Sigmoid colon (tissue), 4 donors: ENCODE measurements around a stretch of chr7.

DNA sequence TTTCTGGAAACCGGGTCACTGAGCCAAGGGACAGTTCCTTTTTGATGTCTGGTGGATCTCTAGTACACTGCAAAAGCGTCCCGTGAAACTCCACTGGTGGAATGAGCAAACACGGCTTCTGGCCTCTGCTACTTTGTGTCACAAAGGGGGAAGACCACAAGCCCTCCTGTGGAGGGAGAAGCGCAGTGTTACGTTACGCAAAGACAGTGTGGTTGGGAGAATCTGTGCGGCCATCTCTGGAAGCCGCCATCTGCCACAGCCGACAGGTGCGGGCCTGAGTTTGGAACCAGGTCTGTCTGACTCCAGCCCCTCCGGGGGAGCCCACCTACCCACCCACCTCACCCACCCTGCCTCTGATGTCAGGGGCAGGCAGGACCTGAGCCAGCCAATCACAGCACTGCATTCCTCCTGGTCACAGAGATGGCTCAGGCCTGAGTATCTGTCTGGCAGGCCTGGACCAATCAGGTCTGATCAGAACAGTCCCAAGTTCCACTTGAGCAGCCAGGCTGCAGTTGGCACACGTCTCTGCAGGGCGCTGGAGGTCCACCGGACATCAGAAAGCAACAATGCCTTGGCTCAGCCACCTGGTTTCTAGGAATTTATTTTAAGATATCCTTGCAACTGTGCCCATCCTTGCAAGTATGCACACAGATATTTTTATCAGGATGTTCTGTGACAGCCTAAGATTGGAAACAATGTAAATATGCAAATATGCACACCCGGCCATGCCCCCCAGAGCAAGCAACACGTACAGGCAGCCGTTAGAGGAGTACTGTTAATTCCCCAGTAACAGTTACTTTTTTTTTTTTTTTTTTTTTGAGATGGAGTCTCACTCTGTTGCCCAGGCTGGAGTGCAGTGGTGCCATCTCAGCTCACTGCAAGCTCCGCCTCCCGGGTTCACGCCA is 2.8 kb upstream of the CYP2W1 start:
- PRO-cap: no peak
- RAMPAGE, long total RNA, 4 experiments: no peak in any of the 4 experiments

GRCh38 chr7:988290-989147 is 5.5 kb downstream of the CYP2W1 start:
- PRO-cap: no peak
- RAMPAGE, long total RNA, 4 experiments: no peak in any of the 4 experiments

DNA sequence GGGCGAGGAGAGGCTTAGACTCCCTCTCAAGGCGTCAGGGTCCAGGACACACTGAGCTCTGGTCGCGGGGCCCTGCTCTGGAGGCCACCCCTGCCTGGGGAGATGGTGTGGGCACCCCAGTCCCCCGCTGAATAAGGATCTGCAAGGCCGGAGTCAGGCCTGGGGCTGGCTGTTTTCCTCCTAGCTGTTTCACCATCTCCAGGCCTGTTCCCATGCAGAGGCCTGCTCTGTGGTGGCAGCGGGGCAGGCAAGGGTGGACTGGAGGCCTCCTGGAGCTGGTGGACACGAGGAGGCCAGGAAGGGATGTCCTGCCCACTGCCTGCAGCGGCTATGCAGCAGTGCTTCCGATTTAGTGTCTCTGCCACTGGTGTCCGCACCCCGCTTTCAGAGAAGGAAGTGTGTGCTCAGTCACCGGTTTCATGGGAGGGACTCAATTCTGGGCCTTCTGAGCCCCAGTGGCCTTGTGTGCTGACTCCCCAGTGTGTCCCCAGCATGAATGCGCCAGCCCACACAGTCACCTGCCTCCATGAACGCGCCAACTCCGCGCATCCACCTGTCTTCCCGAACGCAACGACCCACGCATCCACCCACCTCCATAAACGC is 14.6 kb upstream of the GPR146 start:
- PRO-cap: no peak
- RAMPAGE, long total RNA, 4 experiments: no peak in any of the 4 experiments

DNA sequence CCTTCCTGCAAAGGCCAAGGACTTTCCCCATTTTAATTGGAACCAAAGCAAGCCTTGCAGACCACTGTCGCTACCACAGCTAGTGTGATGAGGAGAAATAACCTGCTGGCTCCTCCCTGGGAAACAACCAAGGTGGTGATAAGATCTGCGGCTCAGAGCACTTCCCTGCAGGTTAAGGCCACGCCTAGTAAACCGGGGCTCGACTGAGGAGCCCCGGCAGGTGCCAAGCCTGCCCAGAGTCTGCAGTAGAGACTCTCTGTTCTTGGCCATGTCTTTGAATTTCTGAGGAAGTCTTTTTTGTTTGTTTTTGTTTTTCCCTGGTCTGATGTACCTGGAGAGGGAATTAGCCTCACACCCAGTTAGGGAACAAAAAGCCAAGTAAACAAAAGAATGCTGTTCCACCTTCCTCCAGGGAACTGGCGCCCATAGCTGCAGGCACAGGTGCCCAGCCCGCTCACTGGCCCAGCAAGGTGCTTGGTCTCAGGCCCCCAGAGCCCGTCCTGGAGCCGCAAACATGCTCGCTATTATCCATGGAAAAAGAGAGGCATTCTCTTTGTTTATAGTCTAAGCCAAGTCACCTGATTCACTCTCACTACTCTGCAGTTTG is 2.5 kb downstream of the GPR146 start:
- PRO-cap: no peak
- RAMPAGE, long total RNA, 4 experiments: no peak in any of the 4 experiments

GRCh38 chr7:1059318-1059893 is 15.1 kb downstream of the GPR146 start:
- PRO-cap: no peak
- RAMPAGE, long total RNA, 4 experiments: no peak in any of the 4 experiments

DNA sequence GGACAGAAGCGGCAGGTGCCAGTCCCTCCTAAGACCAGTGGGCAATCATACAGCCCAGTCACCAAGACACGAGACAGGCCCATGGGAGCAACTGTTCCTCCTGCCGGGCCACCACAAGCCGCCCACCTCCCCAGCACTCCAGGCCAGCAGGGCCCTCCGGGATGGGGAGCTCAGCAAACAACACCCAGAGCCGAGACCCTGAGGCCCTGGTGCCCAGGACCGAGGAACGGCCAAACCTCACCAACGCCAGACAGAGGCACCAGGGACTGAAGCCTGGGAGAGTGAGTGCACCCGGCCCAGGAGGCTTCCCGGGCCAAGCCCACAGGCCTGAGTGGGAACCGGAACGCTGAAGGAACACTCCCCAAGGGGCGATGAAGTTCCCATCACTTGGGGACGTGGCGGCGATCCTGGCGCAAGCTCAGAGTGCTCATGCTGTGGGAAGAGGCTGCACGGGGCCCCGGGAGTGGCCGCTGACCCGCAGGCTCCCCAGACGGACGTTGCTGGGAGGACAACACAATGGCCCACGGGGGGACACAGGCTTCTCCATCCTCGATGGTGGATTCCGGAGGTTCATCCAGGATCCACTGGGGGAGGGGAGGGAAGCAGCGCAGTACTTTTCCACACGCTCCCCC is 15.0 kb downstream of the C7orf50 start:
- PRO-cap: no peak
- RAMPAGE, long total RNA, 4 experiments: no peak in any of the 4 experiments

DNA sequence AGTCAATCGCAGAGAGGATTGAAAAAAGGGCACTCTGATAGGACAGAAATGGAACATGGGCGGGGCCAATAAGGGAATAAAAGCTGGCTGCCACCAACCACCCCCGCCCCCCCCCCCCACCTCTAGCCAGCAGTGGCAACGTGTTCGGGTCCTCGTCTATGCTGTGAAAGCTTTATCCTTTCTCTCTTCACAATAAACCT is 11.7 kb upstream of the ZFAND2A start:
- PRO-cap: no peak
- RAMPAGE, long total RNA, 4 experiments: no peak in any of the 4 experiments

DNA sequence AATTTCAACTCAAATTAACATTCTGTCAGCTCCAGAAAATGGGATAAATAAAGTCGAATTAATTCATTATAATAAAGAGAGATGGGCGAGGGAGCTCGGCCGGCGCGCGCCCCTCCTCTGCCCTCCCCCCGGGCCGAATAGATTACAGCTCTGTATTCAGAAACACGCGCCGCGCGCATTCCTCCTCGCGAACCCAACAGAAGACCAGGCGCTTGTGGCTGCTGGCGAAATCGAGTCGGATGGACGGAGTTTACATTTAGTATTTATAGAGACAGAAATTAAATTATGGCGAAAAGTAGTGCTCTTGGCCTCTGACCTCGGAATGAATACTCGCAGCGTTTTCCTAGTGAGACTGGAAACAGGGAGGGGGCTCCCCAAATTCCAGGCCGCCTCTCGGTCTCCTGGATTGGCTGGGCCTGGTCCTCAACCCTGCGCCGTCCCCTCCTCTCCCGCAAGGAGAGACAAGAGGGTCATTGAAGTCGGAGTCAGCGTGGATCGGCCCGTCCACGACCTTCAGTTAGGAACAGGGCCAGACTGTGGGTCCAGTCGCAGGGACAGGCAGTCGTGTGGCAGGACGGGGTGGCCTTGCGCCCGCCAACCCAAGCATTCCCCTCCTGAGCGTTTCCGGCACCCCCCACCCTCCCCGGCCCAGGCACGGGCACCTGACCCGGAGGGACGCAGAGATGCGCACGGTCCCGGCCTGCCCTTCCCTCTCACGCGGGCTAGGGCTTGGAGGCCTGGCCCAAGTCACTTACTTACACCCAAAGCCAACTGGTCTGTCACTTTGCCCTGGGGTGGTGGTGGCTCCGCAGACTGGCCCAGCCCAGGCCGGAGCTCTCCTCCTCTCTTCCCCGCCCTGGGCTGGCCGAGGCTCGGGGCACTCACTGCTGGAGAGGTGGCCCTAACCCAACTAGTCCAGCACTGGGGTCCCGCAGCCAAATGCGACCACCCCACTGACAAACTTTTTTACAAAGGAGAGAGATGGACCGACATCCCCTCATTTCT is 1.6 kb upstream of the UNCX start:
- PRO-cap: no peak
- RAMPAGE, long total RNA, 4 experiments: no peak in any of the 4 experiments

DNA sequence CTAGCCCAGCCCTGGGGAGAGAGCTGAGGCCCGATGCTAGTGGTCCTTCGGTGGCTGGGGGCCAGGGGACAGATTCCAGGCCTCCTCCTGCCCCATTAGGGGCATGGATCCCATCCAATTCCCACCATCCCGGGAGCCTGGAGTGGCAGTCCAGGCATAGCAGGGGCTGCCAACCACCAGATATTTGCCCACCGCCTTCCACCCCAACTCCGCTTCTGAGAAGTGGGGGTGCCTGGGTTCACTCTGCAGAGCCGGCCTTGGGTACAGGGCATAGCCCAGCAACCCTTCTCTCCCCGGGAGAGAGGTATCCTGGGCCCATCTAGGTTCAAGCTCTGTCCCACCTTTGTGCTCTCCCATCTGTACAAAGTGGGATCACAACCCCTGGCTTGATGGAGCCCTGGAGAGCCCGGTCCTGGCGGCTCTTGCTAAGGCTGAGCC is 12.2 kb downstream of the MICALL2 start:
- PRO-cap: no peak
- RAMPAGE, long total RNA, 4 experiments: no peak in any of the 4 experiments

- PRO-cap: bidirectional peak, plus-strand start at chr7:1538293, minus-strand start at chr7:1538047
- RAMPAGE, long total RNA, 4 experiments: no peak in any of the 4 experiments
Measured at GRCh38 chr7:1537867-1538978, 7.7 kb downstream of the MAFK start.

DNA sequence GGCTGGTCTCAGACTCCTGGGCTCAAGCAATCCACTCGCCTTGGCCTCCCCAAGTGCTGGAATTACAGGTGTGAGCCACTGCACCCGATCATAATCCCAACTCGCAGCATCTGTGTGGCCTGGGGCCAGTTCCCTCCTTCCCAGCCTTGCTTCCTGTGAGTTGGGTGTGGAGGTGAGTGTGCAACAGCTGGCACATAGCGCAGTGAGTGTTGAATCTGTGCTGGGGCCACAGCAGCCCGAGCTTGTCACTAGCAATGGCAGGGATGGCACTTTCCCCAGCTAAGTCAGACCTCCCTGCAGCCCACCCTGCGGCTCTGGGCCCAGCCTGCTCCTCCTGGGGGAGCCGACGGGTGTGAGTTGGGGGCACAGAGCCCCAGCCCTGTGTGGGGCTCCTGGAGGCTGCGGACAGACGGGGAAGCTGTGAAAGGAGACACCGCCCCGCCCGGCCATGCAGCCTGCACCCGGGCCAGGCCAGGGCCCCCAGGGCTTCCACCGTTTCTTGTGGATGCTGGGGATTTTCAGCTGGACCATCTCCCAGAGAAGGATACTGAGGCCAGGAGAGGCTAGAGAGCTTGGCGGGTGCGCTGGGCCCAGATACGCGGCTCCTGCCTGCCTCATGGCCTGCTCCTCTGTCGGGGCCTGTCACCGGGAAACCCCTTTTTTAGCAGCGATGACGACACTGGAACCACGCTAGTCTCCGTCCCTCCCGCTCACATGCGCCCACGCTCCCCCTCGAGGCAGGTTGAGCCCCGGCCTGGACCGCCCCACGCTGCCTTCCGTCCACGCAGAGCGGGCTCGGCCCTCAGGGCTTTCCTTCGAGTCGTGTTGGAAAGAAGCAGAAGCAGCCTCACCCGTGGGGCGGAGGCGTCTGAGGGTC is 11.9 kb downstream of the TMEM184A start:
- PRO-cap: no peak
- RAMPAGE, long total RNA, 4 experiments: no peak in any of the 4 experiments

DNA sequence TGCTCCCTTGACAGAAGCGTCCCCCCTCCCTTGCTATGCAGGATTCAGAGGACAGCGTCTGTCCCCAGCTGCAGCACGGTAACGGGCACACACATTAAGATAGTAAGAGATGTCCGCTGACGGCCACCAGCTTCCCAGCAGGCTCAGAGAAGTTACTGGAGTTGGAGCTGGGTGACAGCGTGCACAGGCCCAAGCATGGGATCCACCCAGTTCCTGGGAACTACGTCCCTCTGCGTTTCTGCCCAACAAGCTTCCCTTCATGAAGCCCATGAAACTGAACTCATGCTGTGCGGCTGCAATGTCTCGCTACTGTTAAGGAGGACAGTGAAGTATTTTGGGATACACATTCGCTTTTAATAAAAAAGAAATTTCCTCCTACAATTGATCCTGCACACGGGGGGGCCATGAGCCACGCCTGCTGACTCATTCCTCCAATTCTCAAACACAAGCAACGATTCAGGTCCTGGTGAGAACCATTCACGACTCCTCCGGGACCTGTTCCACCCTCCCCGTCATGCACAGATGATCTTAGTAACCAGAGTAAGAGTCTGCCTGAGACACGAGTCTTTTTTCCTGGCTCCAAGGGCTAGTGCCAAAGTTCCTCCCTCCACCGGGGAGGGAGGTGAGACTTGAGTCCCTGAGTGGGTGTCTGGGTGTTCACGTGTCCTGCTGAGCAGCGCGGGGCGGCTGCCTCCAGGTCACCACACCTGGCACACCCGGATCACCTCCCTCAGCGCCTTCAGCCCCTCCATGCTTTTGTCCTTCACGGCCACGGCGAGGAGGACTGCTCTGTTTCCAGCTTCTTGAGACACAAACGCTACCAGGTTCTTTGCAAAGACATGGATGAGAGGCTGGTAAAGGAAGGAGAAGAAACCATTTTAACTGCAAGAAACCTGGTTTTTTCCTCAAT is 2.6 kb downstream of the PSMG3 start:
- PRO-cap: no peak
- RAMPAGE, long total RNA, 4 experiments: no peak in any of the 4 experiments

DNA sequence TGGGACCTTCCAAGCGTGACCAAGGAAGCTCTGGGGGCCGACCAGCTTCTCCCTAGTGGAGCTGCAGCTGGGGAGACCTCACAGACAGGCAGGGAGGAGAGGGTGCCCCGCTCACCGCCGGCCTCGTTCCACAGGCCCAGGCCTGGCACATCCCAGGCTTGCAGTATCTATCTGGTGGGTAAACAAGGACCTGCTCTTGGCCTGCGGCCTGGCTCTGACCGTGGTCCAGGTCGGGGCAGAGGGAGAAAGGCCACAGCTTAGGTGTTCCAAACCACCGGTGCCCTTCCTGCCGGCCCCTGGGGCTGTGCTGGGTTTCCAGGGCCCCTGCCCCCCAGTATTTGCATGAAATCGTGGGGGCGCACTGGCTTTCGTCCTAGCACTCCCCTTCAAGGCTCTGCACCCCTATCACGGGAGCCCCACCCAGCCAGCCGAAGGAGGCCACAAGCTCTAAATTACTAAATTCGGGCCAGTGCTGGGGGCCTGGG is 1.5 kb upstream of the ELFN1 start:
- PRO-cap: no peak
- RAMPAGE, long total RNA, 4 experiments: no peak in any of the 4 experiments

GRCh38 chr7:1713583-1714291 is 43.7 kb downstream of the ELFN1 start:
- PRO-cap: no peak
- RAMPAGE, long total RNA, 4 experiments: no peak in any of the 4 experiments

DNA sequence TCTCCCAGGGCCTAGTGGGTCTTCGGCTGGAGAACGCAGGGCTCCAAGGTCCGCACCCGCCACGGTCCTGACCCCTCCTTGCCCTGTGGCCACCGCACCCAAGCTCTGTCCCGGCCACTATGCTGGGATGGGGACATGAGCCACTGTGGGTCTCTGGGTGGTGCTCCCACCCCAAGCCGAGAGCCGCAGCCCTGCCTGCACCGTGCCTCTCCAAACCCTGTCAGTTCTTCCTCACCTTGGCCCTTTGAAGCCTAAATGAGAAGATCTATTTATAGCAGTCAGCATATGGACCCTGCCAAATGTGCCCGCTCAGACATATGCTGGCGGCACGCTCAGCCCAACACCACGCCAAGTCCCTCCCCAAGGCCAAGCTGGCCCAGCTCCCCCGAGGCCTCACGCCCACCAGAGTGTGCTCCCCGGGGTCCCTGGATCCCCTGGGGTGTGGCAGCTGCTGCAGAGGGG is 56.1 kb downstream of the ELFN1 start:
- PRO-cap: no peak
- RAMPAGE, long total RNA, 4 experiments: no peak in any of the 4 experiments

- PRO-cap: no peak
- RAMPAGE, long total RNA, 4 experiments: no peak in any of the 4 experiments
Measured at GRCh38 chr7:1759119-1759686, 89.1 kb downstream of the ELFN1 start.

- PRO-cap: no peak
- RAMPAGE, long total RNA, 4 experiments: no peak in any of the 4 experiments
Measured at GRCh38 chr7:1842176-1842783, 172.2 kb downstream of the ELFN1 start.

DNA sequence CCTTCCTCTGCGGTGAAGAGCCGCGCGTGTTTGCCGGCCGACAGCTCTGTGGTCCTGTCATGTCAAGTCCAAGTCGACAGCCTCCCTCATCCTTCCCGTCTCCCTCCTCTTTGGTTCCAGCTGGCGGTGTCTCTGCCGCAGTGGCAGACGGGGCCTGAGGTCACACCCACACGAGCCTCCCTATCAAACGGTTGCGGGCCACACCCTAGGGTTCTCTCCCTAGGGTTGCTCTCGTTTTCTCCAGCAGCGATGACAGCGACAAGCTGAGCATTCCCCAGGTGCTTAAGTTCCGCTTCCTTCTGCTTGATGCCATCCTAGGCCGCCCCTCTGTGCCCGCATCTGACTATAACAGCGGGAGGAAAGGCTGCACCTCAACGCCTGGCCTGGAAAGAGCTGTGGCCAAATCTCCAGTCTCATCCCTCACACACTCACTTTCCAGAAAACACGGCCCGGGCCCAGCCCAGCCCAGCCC is 185.0 kb downstream of the ELFN1 start:
- PRO-cap: no peak
- RAMPAGE, long total RNA, 4 experiments: no peak in any of the 4 experiments

DNA sequence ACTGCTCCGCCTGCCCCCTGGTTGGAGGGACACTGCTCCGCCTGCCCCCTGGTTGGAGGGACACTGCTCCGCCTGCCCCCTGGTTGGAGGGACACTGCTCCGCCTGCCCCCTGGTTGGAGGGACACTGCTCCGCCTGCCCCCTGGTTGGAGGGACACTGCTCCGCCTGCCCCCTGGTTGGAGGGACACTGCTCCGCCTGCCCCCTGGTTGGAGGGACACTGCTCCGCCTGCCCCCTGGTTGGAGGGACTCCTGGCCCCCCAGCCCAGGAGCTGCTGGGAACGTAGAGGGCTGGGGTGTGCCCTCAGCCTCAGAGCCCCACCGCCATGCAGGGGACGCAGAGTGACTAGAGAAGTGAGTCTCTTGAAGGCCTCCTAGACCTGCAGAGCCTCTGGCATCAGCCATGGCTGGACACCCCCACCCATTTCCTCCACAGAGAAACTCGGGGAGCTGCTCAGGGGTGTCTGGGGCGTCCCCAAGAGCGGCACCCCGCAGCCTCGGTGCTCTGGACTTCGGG is 191.7 kb downstream of the ELFN1 start:
- PRO-cap: no peak
- RAMPAGE, long total RNA, 4 experiments: no peak in any of the 4 experiments

DNA sequence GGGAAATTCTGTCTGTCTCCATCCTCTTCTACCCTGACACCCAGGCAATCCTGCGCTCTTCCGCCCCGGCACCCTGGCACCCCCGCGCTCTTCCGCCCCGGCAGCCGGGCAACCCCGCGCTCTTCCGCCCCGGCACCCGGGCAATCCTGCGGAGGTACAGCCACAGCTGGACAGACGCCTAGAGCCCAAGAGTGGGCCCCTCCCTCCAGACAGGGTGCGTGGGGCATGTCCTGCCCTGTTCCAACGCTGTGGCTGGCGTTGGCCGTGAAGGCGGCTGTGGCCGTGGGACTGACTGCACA is 253.3 kb downstream of the ELFN1 start:
- PRO-cap: no peak
- RAMPAGE, long total RNA, 4 experiments: no peak in any of the 4 experiments